HGPS cell (cell line): ENCODE results near the genes LIMD1, SLC6A20 and CCR9.

GRCh38 chr3:45566120-45566612, 28.4 kb upstream of the LIMD1 start:
- RRBS, result no CpG with 5 or more reads among the region's 7 CpGs

DNA sequence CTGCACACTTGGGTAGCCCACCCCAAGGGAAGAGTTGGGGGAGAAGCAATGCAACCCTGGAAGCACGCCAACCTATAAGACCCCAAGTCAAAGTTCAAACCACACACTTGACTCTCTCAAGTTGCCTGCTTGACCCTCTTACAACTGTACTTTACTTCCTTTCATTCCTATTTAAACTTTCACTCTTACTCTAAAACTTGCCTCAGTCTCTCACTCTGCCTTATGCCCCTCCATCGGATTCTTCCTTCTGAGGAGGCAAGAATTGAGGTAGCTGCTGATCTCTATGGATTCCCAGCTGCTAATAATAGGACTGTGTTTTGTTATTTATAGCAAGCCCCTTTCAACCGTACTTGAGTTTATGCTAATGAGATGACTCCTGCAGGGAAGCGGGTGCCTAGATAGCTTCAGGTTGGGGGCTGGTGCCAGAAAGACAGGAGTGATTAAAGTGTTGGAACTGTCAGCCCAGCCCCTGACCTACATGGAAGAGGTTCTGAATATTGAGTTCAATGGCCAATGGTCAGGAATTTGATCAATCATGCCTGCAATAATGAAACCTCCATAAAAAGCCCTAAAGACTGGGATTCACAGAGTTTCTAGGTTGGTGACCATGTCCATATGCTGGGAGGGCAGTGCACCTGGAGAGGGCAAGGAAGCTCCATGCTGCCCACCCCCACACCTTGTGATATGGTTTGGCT, 21.8 kb upstream of the LIMD1 start:
- RRBS, result no CpG with 5 or more reads among the region's 4 CpGs

- RRBS, result 3% methylated on average over 50 of the region's 92 CpGs
These were observed at the start of gene LIMD1 for GRCh38 chr3:45593861-45594756. LIMD1 (plus strand) TSS chr3:45594751.

- RRBS, result no CpG with 5 or more reads among the region's 16 CpGs
These were observed 1.1 kb downstream of the LIMD1 start for GRCh38 chr3:45595404-45596215.

GRCh38 chr3:45596216-45596758, 1.7 kb downstream of the LIMD1 start:
- RRBS, result no CpG with 5 or more reads among the region's 6 CpGs

DNA sequence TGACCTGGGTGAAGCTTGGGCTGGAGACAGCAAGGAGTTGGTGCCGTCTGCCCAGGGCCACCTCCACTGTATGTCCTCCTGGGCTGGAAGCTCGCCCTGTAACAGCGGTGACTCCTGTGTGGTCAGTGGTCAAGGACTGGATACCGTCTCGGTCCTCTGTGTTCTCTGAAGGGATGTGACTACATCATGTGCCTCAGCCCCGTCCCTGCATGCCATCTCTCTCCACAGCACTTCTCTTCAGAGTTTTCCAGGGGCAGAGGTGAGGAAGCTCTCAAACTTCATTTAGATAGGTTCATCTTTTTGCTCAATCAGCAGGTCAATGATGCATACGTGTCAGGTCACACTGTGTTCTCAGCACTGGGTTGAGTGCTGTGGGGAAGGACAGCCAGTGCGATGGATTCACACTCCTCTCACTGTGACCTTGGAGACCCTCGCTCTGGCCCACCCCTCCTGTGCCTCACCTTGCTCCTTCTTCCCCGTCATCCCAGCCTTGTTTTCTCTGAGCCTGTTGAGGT, 9.6 kb downstream of the LIMD1 start:
- RRBS, result no CpG with 5 or more reads among the region's 10 CpGs

DNA sequence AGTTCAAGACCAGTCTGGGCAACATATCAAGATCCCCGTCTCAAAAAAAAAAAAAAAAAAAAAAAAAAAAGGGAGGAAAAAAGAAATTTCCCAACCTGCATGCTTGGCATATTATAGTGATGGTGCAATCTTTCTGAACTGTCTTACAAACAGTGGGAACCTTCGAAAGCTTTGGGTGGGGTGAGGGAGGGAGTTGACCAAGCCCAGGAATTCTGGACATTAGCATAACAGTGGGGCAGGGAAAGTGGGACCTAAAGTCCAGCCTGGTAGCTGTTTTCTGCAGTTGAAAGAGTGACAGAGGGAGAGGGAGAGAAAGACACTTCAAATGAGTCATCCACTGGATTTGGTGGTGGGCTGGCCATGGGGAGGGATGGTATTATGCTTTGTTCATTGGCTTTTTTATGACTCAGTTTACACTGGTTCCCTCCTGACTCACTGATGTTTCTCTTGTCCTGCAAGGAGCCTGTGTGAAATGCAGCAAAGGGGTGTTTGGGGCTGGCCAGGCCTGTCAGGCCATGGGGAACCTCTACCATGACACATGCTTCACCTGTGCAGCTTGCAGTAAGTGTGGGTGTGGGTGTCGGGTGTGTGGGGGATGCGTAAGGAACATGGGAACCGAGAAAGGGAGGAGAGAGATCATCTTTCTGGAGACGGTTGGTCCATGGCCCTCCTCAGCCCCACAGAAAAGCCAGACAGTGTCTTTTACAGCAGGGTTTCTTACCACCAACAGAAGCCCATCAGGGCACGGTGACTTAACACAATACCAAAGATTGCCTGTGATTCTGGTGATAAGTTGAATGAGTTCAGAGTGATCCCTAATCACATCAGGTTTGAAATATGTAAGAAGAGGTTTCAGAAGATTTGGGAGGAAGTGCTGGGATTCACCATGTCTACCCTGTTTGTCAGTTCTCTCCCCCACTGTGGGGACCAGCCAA, 41.4 kb downstream of the LIMD1 start:
- RRBS, result no CpG with 5 or more reads among the region's 7 CpGs

- RRBS, result 4% methylated on average over 26 of the region's 80 CpGs
These were observed at the start of gene SLC6A20 for GRCh38 chr3:45796138-45796916. SLC6A20 (minus strand) TSS chr3:45796536.

GRCh38 chr3:45886001-45886798, at the start of gene CCR9:
CCR9 (plus strand) TSS chr3:45886543.
- RRBS, result no CpG with 5 or more reads among the region's 9 CpGs

GRCh38 chr3:45953240-45953909, 10.1 kb downstream of the CXCR6 start:
- RRBS, result no CpG with 5 or more reads among the region's 4 CpGs

GRCh38 chr3:45987554-45988159, 8.0 kb downstream of the FYCO1 start:
- RRBS, result no CpG with 5 or more reads among the region's 5 CpGs

- RRBS, result no CpG with 5 or more reads among the region's 6 CpGs
These were observed 62.1 kb upstream of the XCR1 start for GRCh38 chr3:46089086-46090052.

- RRBS, result no CpG with 5 or more reads among the region's 4 CpGs
These were observed 11.0 kb upstream of the CCRL2 start for GRCh38 chr3:46396042-46396478.

DNA sequence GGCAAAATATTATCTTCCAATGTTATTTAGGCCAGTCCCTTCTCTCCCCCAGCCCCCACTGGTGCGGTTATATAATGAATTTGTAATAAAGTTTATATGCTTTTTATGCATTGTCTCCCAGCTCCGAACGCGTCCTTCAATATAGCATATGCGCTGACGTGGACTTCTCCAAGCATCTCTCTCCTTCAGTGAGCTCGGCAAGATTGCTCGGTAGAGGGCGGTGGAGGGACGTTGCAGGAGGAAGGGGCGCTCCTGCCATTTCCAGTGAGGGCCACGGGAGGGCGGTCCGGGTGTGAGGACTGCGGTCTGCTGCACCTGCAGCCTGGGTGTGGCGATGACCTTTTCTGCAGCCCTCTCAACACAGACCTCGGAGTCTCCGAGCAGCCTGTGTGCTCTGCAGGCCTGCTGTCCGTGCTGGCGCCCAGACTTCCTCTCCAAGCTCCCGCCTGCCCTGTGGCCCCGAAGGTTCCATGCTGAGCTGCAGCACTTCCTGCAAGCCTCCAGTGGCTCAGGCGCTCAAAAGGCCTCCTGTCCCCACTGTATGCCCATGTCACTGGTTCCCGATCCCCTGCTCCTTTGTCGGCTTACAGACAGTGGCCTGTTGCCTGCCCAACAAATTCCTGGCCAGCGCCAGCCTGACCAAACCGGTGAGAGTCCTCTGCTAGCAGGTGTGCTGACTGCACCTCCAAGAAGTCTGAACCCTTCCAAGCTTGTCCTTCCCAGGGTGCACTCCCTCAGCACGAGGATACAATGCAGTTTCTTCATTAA, 9.0 kb upstream of the RTP3 start:
- RRBS, result no CpG with 5 or more reads among the region's 28 CpGs

- RRBS, result no CpG with 5 or more reads among the region's 5 CpGs
These were observed 2.1 kb upstream of the TDGF1 start for GRCh38 chr3:46575368-46575947.

- RRBS, result no CpG with 5 or more reads among the region's 1 CpG
These were observed 20.4 kb downstream of the FAM240A start for GRCh38 chr3:46632741-46633125.

DNA sequence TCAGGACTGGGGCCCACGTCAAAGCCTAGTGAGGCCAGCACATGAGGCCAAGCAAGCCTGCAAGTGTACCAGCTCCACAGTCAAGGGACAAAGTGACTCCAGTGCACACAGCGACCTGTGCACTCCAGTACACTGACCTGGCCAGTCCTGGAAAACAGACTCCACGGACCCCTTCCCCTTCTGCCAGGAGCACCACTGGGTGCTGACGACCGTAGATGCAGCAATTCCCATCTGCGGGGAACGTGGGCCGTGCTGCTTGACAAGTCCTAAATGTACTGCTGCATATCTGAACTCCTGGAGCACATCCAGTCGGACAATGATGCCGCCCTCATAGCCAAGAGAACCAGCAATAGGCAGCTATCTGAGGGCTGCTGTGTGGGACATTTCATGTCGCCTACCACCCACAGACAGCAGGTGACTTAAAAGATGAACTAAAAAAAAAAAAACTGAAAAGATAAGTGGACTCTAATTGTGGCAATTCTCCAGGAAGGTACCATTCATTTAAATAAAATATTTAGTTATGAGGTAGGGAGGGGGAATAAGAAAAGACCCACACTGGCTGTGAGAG, 28.6 kb downstream of the ALS2CL start:
- RRBS, result no CpG with 5 or more reads among the region's 11 CpGs

DNA sequence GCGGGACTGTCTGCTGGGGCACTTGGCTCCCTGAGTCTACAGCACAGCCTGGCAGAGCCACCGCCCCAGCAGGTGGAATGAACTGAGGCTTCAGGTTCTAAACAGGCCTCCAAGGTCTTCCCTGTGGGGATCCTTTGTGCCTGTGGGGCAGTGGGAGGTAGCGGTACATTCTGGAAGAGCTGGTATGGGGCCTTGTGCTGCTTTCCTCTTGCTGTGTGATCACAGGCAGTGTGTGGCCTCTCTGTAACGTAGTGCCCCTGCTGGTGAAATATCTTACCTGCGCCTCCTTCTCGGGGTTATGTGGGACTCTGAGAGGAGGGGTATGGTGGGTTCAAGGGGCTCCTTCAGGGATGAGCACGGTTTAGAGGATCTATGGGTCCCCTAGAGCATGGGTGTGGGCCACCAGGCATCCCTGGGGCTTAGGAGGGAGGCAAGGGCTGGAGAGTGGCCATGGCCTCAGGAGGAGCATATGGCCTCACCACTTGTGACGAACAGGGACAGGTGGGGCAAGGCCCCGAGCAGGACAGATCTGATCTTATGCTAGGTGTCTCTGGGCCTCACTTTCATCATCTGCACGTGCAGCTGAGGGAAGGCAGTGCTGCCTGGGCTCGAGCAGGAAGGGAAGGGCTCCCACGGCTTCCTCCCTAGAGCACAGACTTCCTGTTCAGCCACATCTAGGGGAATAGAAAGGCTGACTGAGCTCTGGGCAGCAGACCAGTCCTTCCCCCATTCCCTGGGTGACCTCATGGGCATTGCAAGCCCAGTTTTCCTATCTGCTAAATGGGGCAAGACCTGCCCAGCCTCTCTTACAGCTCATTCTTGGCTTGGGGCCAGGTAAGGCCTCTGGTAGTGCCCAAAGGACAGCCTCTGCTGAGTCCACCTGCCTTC, 1.9 kb upstream of the ALS2CL start:
- RRBS, result no CpG with 5 or more reads among the region's 12 CpGs

GRCh38 chr3:46852331-46852580, 11.0 kb downstream of the MYL3 start:
- RRBS, result no CpG with 5 or more reads among the region's 6 CpGs

GRCh38 chr3:46868237-46868840, 5.1 kb upstream of the MYL3 start:
- RRBS, result no CpG with 5 or more reads among the region's 8 CpGs